Cardiac atrium fibroblast (primary cell): ENCODE data around the gene EFS.

DNA sequence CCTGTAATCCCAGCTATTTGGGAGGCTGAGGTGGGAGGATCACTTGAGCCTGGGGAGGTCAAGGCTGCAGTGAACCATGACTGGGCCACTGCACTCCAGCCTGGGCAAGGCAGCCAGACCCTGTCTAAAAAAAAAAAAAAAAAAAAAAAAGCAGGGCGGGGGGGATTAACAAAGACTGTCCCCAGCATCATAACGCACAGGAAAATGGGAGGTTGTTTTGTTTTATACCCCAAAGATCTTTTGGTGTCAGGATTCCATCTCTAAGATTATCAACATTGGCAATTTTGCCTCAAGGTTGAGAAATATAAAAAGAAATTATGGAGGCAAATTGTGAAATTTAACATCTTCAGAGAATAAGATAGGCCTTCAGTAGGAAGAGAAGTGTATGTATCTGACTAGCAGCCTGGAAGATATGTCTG, 10.5 kb downstream of the OXA1L start:
- RAMPAGE, long total RNA = no peak

GRCh38 chr14:22871564-22871736, 90 bp upstream of the LRP10 start:
- RAMPAGE, long total RNA = no peak

DNA sequence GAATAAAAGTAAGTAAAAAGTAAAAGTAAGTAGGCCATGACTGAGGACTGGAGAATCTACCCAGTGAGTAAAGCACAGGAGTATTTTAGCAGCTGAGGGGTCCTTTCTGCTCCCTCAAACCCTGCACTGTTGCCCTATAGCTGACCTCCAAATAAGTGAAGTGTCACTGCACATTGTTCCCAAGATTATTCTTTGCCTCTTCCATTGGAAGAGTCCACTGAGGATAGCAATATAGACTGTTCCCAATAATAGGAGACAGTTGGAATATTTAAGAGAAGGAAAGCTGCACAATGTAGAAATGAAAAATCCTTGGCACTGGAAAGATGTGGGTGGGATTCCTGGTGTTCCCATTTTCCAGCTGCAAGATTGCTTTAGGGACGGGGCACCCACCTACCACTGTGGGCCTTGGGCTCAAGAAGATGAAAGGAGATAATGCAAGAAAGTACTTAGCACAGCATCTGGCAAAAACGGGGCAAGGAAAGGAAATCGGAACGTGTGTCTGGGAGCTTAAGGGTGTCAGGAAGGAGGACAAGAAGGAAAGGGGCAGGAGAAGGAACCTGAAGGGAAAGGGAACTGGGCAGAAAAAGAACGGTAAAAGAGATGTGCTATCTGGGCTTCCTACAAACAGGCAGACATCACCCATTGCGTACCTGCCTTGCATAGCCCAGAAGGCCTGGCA, 1.2 kb upstream of the REM2 start:
- RAMPAGE, long total RNA = no peak

- RAMPAGE, long total RNA = no peak
Observed at GRCh38 chr14:22919222-22920304, 614 bp upstream of the RBM23 start.

GRCh38 chr14:23078175-23079174, 16.5 kb downstream of the ACIN1 start:
- RAMPAGE, long total RNA = no peak

- RAMPAGE, long total RNA = no peak
Observed at GRCh38 chr14:23094446-23094944, 441 bp downstream of the ACIN1 start.

DNA sequence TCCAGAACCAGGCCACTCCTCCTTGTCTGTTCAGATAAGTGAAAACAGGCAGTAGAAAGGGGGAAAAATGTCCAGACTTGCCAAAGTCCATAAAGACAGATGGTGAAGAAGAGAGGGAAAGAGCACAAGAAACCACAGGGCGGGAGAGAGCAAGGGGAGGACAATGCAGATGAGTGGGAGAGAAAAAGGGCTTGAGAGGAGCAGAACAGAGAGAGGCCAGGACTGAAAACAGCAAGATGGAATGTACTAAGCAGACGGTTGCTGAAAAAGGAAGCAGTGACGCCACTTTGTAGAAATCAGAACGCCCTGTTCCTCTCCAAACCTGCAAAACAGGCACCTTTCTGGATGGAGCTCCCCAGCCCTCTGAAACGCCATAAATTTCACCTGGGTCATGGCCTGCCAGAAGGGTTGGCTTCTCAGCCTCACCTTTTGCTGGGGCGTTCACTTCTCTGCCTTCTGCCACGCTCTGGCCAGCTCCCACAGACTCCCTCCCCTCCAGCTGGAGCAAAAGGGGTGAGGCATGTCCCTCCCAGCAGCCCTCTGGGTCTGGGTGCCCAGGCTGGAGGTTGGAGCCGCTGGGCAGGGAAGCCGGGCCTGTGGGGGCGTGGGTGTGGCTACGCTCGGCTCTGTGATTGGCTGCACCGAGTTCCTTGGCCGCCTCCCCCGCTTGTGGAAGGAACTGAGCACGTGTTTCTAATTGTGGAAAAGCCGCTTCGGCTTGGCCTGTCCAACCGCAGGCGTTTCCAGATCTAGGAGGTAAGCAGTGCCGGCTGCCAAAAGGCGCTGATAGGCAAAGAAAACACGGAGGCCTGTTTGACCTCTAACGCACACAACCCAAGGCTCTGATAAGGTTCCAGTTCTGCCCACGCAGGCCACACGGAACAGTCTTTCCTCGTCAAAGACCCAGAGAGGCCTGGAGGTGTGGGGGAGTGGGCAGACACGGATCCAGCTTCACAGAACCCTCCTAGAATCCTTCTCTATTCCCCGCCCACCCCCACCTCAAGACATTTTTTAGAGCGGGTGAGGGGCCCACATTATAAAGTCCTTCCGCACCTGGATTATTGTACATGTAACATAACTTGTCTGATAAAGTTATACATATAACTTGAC, 29.3 kb downstream of the SLC7A8 start:
- RAMPAGE, long total RNA = no peak

- RAMPAGE, long total RNA = no peak
Observed at GRCh38 chr14:23324342-23324820, 3.1 kb downstream of the PABPN1 start.

- RAMPAGE, long total RNA = no peak
Observed at GRCh38 chr14:23364080-23364589, 837 bp downstream of the EFS start.

GRCh38 chr14:23364827-23365652, at the start of gene EFS:
Gene EFS, minus strand, starts transcription at chr14:23365172.
- RAMPAGE, long total RNA = start-site peak on the minus strand at chr14:23365168-23365217, 16 and 8 reads in 2 replicates

DNA sequence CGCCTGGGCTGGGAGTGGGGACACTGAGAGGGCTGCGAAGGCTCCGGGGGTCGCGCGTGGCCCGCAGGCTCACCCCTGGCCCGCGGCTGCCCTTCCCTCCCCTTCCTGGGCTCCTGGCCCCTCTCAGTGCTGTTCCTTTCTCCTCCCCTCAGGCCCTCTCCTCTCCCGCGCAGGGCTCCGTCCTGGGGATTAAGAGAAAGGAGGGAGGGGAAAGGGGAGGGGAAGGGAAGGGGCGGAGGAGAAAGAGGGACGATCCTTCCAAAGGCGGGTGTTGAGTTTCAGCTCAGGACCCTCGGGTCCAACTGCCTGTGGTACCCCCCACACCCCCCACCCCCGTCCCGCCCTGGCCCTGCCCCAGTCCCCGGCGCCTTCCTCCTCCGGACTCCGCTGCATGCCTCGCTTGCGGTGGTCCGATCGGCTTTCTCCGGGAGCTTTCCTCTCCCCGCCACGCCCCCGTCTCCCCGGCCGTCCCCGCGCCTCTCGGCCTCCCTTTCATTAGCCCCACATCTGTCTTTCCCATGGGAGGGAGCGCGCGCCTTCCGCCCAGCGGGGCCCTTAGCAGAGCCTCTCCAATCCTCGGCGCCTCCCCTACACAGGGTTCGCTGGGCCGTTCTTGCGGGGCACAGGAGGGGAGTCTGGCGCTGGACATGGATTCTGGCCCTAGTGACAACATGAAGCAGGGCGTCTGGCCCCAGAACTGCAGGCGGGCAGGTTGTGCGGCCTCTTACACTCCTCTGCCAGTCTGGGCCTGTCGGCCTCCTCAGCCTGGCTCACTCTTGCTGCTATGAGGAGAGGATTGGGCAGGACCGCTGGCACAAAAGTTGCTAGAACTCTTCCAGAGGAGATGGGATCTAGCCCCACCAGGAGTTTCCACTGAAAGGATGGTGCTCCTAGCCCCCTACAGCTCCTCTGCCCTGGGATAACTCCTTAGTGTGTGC, 1.4 kb upstream of the EFS start:
- RAMPAGE, long total RNA = no peak

DNA sequence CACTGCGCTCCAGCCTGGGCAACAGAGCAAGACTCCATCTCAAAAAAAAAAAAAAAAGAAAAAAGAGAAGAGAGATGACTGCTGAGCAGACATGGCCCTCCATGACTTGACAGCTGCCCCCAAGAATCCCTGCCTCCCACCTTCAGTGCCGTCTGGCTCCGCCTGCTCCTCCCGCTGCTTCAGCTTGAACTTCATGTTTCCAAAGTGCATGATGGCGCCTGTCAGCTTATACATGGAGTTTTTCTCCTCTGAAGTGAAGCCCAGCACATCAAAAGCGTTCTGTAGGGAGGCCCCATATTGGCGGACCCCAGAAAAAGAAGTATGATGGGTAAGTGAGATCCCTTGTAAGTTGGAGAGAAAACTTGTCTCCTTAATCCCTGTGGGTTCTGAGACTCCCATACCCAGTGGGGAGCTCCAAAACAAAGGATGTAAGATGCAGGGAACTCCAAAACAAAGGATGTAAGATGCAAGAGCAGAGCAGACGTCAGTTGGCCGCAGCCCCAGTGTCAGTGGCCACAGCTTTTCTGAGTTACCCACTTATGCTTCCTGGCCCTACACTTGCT, 5.7 kb downstream of the MYH7 start:
- RAMPAGE, long total RNA = no peak

- RAMPAGE, long total RNA = no peak
Observed at GRCh38 chr14:23432042-23433492, 2.9 kb downstream of the MYH7 start.

GRCh38 chr14:23494165-23494716, 24.7 kb downstream of the NGDN start:
- RAMPAGE, long total RNA = no peak

- RAMPAGE, long total RNA = no peak
Observed at GRCh38 chr14:23550486-23550774, 1.1 kb downstream of the ZFHX2 start.

DNA sequence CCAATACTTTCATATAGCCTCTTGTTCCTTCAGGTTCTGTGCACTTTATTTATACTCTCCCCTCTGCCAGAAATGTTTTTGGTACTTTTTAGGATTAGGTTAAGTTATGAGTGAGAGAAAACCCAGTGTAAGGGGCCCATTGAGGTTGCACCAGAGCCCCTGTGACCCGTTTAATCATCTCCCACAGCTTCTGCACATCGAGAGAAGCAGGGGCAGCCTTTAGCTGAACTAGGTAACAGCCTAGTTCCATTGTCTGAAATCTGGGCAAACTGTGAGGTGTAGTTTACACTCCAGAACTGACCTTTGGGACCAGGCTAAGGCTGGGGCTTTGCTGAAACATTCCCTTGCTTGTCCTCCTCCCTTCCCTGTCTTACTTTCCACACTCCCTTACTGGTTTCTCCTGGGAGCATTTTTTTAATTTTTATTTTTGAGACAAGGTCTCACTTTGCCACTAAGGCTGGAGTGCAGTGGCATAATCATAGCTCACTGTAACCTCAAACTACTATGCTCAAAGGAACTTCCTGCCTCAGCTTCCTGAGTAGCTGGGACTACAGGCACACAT, 26.0 kb upstream of the DHRS2 start:
- RAMPAGE, long total RNA = no peak

DNA sequence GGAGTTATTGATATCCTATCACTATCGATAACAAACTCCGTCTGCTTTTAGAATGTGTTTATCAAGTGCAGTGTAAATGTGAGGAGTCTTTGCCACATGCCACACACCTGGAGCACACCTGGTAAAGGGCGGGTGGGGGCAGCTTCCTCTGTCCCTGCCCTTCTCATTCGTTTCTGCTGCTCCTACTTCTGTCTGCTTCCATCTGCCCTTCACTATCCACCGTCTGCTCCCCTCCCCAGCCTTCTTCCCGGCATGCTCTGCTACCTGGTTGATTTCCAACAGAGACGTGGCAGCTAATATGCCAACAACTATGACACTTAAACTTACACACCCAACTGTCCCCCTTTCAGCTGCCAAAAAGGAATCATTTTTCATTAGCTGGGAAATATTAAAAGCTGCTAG, 9.1 kb upstream of the CARMIL3 start:
- RAMPAGE, long total RNA = no peak

- RAMPAGE, long total RNA = no peak
Observed at GRCh38 chr14:24052279-24052931, 596 bp downstream of the CARMIL3 start.

DNA sequence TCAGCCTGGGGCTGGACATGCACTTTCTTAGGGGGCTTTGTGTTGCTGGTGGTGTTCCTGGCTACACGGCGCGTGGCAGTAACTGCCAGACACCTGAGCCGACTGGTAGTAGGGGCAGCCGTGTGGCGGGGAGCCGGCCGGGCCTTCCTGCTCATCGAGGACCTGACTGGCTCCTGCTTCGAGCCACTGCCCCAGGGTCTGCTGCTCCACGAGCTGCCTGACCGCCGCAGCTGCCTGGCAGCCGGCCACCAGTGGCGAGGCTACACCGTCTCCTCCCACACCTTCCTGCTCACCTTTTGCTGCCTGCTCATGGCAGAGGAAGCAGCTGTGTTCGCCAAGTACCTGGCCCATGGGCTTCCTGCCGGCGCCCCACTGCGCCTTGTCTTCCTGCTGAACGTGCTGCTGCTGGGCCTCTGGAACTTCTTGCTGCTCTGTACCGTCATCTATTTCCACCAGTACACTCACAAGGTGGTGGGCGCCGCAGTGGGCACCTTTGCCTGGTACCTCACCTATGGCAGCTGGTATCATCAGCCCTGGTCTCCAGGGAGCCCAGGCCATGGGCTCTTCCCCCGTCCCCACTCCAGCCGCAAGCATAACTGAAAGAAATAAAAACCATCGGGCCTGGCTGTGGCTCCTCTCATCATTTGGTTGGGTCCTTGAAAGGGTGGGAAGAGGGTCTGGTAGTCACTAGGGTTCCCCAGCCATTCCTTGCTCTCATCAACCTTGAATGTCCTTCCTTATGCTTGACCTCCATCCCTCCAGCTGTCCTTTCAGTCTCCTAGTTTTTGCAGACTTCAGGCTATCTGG, 2.0 kb downstream of the FITM1 start:
- RAMPAGE, long total RNA = no peak

DNA sequence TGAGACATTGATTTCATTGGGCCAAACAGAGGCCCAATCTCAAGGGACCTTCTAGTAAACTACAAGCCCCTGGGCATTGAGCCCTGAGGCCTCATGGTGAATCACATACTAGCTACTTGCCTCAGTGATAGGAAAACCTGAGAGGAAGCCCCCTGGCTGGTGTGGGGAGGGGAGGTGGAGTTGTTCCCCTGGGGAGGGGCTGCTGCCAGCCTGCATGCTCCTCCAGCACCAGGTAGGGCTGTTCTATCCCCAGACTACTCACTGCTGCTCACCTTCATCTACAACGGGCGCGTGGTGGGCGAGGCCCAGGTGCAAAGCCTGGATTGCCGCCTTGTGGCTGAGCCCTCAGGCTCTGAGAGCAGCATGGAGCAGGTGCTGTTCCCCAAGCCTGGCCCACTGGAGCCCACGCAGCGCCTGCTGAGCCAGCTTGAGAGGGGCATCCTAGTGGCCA, 3.3 kb downstream of the IRF9 start:
- RAMPAGE, long total RNA = no peak